BJ (cell line): Measurements from ENCODE around the gene TFEC.

DNA sequence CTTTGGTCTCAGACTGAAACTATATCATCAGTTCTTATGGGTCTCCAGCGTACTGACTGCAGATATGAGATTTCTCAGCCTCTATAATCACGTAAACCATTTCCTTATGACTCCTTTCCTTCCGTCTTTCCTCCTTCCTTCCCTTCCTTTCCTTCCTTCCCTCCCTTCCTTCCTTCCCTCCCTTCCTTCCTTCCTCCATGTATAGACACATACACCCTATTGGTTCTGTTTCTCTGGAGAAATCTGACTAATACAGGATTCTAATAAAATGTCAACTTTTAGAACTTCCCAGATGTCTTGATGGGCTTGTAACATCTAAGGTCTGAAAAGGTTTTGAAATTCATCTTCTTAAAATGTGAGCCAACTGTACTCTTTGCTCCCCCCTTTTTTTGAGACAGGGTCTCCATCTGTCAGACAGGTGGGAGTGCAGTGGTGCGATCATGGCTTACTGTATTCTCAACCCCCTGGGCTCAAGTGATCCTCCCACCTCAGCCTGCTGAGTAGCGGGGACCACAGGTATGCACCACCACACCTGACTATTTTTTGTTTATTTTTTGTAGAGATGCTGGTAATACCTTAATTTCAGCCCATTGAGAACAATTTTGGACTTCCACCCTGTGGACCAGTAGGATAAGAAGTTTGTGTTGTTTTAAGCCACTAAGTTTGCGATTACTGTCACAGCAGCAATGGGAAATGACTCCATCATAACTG lies 296.5 kb upstream of the IMMP2L start:
- CAGE, long polyA plus RNA, result no peak
- RRBS, result no CpG with 5 or more reads among the region's 6 CpGs

DNA sequence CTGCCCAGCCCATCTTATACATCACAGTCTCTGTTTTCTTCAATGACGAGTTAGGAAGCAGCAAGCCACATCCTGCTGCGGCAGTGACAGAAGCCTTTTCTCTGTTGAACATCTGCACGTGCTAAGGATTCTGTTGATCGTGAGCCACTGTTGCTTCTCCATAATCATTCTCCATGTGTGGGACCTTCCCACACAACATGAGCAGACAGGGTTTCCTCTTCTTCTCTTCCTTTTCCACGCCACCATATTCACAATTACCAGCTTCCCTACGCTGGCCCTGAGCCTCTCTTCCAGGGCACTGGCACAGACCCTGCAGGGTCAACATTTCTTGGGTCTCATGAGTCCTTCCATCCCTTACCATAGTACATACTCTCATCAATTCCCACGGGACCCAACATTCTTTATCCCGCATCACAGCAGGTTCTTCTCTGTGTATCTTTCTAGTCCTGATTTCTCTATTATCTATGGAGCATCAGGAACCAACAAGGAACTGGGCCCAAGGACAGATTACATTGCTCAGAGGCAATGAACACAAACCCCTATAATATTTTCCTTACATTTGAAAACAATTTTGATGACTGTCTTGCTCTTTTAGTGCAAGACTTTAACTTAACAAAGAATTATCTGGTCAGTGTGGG lies 298.2 kb upstream of the IMMP2L start:
- CAGE, long polyA plus RNA, result no peak
- RRBS, result no CpG with 5 or more reads among the region's 8 CpGs

DNA sequence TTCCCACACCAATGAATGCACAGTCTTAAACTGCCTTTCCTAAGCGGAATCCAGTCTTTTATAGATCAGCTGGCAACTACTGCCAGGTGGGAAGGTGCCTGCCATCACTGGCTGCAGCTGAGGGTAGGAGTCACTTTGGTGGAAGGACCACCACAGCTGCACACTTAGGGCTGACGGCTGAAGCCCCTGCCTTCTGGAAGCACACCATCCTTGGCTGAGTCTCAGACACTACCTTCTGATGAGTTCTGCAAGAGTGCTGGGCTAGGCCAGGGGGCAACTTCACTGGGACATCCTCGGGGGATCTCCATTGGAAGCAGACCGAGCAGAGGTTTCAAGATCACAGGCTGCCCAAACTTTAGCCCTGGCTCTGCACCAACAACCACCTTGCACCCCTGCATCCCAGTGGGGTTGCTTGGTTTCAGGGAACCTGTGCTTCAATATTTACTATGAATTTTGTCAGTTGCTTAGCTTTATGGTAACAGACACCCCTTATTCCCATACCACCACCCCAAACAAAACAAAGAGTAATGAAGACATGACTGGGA lies 20.3 kb downstream of the DOCK4 start:
- CAGE, long polyA plus RNA, result no peak
- RRBS, result no CpG with 5 or more reads among the region's 4 CpGs

DNA sequence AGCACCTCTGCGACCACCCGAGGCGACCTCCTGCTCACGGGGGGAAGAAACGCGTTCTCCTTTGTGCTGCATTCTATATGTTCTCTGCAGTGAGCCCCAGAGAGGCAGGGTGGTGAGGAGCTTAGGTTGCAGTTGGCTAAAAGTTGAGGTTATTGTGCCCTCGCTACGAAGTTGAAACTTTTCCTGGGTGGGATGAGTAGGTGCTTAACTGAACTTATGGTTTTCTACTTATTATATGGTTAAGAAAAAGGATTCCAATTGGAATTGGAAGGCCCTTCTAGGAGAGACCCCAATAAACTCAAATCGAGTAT lies 1.1 kb downstream of the IFRD1 start:
- CAGE, long polyA plus RNA, result no peak
- RRBS, result no CpG with 5 or more reads among the region's 9 CpGs

- CAGE, long polyA plus RNA, result no peak
- RRBS, result no CpG with 5 or more reads among the region's 9 CpGs
Observed at GRCh38 chr7:112451740-112452545, 1.7 kb downstream of the IFRD1 start.

DNA sequence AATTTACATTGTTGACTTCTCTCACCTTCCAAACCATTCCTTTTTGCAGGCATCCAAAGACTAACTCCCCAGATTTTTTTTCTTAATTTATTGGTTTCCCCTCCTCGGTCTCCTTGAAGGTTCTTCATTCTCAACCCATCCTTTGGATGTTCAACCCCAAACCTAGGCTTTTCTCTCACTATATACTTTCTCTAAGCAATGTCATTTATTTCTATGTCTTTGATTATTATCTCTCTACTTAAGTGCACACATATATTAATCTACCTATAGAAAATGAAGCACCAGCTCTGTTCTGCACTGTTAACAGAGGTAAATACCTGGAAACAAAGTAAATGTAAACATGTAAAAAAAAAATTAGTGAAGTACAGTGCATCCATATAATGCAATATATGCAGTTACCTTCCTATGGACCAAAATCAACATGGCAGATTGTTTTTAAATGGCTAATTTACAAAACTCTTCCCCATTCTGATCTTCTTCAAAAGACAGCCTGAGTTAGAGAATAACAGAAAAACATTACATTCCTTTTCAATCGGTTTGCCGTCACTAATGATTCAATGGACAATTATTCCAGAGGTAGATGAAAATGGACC lies 2.0 kb downstream of the TMEM168 start:
- CAGE, long polyA plus RNA, result no peak
- RRBS, result no CpG with 5 or more reads among the region's 3 CpGs

DNA sequence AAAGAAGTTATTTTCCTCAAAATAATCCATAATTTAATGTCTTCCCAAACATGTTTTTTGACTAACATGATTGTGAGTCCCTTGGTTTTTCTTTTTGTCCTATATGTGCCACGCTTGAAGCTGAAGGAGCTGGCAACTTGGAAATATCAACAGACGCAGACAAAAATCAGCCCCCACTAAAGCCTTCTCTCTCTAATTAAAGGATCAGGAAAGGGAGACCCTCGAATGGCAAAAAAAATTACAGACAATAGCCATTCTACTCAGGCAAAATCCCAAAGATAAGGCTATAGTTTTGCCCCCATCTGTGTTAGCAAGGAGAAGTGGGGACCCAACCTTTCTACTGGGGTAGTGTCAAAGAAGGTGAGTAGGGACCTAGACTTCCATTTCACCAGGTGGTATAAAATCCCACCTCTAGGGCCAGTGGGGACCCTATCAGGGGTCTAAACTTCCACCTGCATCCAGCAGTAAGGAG lies 366.9 kb downstream of the PPP1R3A start:
- CAGE, long polyA plus RNA, result no peak
- RRBS, result no CpG with 5 or more reads among the region's 3 CpGs

DNA sequence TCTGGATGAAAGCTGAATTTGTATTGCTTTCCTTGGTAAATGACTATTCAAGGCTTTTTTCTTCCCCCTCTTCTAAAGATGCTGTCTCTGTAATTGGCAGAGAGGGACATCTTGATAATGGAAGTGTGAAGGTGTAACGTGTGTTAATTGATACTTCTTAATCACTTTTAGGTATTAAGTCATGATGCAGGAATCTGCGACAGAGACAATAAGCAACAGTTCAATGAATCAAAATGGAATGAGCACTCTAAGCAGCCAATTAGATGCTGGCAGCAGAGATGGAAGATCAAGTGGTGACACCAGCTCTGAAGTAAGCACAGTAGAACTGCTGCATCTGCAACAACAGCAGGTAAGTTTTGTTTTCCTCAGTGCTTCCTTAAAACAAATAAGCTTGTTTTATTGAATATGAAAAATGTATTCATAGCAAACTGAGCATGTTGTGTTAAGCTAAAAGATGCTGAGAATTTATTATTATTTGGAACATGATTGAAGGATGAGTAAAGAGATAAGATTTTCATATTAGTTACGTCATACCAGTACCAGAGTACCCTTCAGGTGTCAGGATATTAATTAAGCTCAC lies 11.8 kb downstream of the FOXP2 start:
- CAGE, long polyA plus RNA, result no peak
- RRBS, result no CpG with 5 or more reads among the region's 3 CpGs

- CAGE, long polyA plus RNA, result no peak
- RRBS, result no CpG with 5 or more reads among the region's 1 CpG
Observed at GRCh38 chr7:114509591-114510083, 95.0 kb downstream of the FOXP2 start.

GRCh38 chr7:114988144-114988503 lies 66.2 kb downstream of the MDFIC start:
- CAGE, long polyA plus RNA, result no peak
- RRBS, result no CpG with 5 or more reads among the region's 1 CpG

GRCh38 chr7:115110488-115111137 lies 188.7 kb downstream of the MDFIC start:
- CAGE, long polyA plus RNA, result no peak
- RRBS, result no CpG with 5 or more reads among the region's 2 CpGs

DNA sequence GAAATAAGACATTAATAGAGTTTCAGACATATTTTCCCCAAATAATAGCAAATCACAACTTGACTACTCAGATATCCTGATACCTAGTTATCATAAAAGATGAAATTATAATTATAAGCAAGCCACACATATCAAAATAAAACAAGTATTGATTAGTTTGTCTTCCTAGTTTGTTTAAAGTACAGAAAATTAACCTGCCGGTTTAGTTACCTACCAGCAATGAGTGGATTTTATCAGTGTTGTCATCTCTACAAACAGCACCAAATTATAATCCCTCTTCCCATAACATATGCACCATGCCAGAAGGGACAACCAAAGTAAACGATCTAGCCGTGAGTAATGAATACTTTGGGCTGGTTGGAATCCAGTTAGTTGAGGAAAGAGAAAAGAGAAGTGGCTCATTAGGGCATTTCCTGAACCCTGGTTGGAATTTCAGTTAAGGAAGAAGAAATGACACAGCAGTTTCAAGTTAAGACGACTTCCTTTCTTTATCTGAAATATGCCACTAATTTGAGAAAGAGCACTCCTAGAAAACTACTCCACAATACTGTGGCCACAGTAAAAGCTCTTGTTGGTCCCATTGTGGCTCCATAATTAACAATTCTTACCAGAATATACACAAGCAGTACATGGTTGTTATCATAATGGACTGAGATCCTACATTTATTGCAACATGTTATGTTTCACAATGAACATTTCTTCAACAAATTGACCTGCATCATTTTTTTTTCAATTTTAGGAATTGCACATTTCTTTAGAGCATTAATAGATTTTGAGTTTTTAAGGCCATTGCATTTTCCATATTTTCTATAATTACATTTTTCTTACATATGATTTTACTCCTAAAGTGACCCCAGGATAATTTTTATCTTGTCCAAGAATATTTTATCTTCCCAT lies at the start of gene TFEC:
Gene TFEC, minus strand, starts transcription at position 345 of the 897 bp plus-strand sequence.
- CAGE, long polyA plus RNA, result no peak
- RRBS, result no CpG with 5 or more reads among the region's 4 CpGs

DNA sequence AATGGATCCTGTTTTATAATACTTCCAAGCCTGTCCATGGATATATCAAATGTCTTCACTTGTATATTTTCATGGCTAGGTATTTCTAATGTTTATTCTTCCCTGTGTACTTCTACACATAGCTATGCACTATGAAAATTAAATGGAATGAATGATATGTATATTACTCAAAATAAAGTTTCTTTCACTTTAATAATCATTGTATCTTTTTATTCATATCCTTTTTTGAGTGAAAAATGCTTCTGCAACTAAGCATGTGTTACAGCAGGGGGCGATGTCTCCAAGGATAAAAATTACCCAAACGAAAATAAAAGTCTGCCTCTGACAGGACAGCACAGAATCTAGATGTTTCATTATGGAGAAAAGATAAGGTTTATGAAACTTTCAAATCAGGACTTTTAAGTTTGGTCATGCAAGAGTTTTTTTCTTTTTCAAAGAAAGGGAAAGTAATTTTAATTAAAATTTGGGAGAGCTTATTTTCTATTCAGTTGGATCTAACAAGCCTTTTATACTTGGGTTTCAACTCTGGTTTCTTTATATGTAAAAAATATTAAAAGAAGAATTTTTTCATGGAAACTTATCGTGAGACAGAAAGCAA lies 48.4 kb downstream of the TES start:
- CAGE, long polyA plus RNA, result no peak
- RRBS, result no CpG with 5 or more reads among the region's 3 CpGs

- CAGE, long polyA plus RNA, result no peak
- RRBS, result no CpG with 5 or more reads among the region's 5 CpGs
Observed at GRCh38 chr7:116271938-116272588, 61.7 kb downstream of the TES start.

GRCh38 chr7:116339587-116339997 lies 129.3 kb downstream of the TES start:
- CAGE, long polyA plus RNA, result no peak
- RRBS, result no CpG with 5 or more reads among the region's 2 CpGs

DNA sequence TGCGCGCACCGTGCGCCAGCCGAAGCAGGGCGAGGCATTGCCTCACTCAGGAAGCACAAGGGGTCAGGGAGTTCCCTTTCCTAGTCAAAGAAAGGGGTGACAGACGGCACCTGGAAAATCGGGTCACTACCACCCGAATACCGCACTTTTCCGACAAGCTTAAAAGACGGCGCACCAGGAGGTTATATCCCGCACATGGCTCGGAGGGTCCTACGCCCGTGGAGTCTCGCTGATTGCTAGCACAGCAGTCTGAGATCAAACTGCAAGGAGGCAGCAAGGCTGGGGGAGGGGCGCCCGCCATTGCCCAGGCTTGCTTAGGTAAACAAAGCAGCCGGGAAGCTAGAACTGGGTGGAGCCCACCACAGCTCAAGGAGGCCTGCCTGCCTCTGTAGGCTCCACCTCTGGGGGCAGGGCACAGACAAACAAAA lies 90.5 kb upstream of the CAV2 start:
- CAGE, long polyA plus RNA, result no peak
- RRBS, result no CpG with 5 or more reads among the region's 21 CpGs

DNA sequence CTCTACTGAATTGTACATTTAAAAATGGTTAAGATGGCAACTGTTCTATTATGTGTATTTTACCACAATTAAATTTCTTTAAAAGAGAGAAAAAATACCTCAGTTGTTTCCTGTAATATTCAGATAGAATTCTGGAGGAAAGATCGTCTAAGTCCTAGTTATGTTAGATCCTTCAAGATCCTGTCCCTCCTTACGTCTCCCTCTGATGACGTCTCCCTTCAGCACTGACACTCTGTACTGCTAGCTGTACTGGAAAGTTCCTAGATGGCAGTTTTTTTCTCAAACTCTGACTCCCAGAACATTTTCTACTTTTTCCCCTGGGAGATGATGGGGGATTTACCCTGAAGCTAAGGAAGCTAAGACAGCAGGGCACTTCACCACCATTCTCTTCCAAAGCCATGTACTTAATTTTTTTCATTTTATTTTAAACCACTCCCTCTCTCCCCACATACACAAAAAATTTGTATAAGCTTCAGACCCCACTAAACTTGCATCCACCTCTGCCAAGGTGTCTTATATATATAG lies 53.1 kb upstream of the CAV2 start:
- CAGE, long polyA plus RNA, result no peak
- RRBS, result no CpG with 5 or more reads among the region's 3 CpGs

DNA sequence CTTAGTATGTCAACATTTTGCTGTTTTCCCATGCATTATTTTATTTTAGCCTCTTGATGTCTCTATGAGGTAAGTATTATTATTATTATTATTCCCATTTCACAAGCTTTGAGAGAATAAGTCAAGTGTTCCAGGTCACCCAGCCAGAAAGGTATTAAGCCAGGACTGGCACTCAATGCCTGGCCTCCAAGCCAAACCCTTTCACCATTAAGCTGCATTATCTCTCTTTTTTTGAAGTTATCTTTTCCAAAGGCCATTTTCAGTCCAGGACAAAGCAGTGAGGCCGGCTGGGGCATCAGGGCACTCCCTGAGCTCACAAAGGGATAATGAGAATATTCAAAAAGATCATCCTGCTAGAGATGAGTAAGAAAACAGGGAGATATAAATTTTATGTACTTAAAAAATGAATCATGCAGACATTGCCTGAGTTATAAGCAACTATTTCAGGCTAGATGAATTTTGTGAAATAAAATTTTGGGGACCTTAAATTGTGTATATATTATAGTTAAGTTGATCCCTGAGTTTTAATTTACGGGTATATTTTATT lies 51.5 kb upstream of the CAV2 start:
- CAGE, long polyA plus RNA, result no peak
- RRBS, result no CpG with 5 or more reads among the region's 2 CpGs

- CAGE, long polyA plus RNA, result no peak
- RRBS, result 1% methylated on average over 19 of the region's 63 CpGs
Observed at GRCh38 chr7:116499837-116500912, 637 bp downstream of the CAV2 start.

DNA sequence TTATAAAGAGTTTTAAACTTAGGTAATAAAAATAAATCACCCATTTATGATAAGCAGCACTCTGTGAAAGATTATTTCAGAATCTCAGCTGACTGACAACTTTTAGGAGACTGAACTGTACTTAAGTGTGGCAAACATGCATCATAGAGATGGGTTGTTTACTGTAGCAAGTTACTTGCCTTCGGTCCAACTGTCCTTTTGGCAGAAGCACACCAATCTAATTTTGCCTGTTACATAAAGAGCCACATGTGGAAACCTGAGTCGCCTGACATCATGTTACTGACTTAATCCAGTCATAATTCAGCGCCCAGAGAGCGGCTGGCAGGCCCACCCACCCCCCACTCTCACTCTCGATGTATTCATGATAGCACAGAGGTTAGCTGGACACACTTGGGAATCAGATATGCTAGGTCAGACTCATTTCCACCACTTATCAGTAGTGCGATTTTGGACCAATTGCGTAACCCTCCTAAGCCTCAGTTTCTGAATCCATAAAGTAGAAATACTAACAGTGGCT lies 57.3 kb upstream of the CAPZA2 start:
- CAGE, long polyA plus RNA, result no peak
- RRBS, result no CpG with 5 or more reads among the region's 7 CpGs